Measurements from ENCODE around the gene TTC32.

DNA sequence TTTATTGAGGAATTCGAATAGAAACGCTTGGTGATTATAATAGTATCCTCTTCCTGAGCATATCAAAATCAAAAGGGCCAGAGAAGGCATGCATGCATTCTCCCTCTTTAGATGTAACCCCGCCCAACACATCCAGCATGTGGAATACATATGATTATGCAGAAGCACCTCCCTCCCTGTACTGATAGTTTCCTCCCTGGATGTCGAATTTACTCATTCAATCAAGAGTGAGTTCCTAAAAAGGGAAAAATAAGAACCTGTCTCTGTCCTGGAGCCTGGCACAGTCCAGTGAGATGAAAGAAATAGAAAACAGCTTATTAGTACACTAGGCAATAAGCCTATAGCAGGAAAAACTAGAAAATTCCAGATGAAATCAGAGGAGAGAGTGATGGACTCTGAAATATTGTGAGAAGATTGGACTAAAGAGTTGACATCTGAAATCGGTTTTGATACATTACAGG lies 262.8 kb downstream of the RDH14 start:
- RRBS = no CpG with 5 or more reads among the region's 5 CpGs
CAGE:
- cytosol, long polyA plus RNA = no peak
- long polyA plus RNA = no peak
- nucleus, long polyA plus RNA = no peak

- RRBS = no CpG with 5 or more reads among the region's 1 CpG
CAGE:
- cytosol, long polyA plus RNA = no peak
- long polyA plus RNA = no peak
- nucleus, long polyA plus RNA = no peak
Observed at GRCh38 chr2:18559606-18559676, 1.0 kb downstream of the RDH14 start.

DNA sequence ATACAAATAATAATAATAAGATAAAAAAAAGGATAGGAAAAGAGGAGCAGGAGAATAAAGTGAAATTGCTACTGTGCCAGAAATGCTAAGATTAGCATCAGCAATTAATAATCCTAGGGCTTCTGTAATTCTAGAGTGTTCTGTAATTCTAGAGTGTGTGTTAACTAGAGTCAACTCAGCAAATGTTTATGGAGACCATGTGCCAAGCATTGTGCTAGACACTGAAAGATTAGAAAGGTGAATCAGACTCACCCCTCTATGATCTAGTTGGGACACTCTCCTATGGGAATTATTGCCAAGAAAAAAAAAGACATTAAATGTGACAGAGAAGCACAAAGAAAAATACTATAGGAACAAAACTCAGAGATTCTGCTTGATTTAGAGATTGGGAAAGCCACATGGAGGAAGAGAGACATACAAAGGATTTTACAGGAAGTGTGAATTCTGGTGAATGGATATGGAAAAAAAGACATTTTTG lies 61.3 kb upstream of the NT5C1B start:
CAGE:
- cytosol, long polyA plus RNA = no peak
- long polyA plus RNA = no peak
- nucleus, long polyA plus RNA = no peak

- RRBS = no CpG with 5 or more reads among the region's 4 CpGs
CAGE:
- cytosol, long polyA plus RNA = no peak
- long polyA plus RNA = no peak
- nucleus, long polyA plus RNA = no peak
Observed at GRCh38 chr2:18932850-18933242, 343.5 kb upstream of the NT5C1B start.

DNA sequence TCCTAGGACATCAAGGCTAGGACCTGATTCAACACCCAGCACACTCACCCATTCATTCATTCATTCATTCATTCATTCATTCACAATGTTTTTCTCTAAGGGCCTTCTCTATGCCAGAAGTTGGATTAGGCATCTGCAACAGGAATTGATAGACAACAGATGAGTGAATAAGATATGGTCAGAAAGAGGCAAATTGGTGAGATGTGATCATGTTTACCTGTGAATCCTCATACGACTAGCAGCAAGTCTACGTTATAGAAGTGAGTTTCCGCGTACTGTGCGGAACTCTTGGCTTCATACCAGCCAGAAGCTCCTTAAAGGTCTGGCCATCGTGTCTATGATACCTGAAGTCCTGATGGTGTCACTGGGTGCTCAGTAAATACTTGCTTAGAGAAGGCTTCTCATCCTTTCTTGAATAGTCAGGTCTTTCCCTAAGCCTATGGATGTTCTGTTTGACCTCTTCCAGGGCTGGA lies 126.6 kb downstream of the OSR1 start:
- RRBS = no CpG with 5 or more reads among the region's 6 CpGs
CAGE:
- cytosol, long polyA plus RNA = no peak
- long polyA plus RNA = no peak
- nucleus, long polyA plus RNA = no peak

DNA sequence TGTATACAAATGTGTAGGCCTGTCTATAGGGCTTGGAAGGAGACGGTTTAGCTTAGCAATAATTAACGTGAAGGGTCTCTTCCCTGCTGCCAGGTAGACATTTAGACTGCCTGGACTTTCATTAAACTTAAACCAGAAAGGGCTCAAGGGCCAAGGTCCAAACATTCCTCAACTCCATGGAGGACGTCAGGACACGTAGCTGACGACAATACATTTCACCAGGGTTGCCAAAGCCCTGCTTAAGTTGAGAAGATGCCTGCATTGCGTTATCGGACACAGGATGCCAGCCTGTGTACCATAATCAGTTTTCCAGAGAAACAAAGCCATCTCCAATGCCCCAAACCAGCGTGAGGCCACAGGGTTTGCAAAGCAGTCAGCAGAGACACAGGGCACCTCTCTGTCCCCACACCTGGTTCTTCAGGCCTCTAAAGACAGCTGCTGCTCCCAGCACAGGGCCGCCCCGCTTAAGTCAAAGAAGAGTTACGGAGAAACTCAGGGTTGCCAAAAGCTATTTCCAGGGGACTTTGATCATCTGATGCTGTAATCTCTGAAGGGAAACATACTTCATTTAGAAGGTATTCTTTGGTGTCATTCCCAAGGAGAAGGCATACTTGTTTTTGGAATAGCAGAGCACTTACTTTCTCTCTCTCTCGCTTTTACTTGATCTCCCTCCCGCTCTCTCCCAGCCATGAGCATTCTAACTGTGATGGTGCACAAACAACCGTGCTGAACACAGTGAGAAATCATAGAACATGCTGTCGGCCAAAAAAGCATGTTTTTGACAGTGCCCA lies 46.1 kb downstream of the TTC32 start:
- RRBS = no CpG with 5 or more reads among the region's 15 CpGs
CAGE:
- cytosol, long polyA plus RNA = no peak
- long polyA plus RNA = no peak
- nucleus, long polyA plus RNA = no peak

DNA sequence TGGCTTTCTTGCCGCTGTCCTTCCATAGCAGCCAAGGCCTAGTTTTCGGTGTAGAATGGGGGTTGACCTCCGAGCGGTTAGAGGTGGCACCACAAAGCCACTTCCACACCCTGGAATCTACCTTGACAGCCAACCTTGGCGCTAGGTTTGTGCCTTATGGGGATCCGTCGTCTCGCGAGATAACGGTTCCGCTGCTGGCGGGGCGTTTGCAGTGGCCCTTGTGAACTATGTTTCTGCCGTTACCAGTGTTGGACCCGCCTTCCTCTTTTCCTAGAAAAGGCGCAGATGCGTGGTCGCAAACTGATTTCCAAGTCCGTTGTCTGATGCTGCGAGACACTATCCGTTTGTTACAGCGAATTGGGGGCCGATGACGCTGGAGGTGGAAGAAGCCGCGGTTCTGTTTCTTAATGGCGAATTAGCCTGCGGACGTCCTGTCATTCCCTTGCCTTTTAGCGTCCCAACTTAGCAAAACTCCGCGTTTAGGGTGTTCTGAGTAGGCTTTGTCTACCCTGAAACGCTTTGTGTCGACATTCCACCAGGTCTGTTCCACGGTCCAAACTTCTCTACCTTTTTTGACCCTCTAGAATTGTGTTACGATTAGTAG lies at the start of gene TTC32:
TTC32 (minus strand) TSS at position 155 of the 604 bp plus-strand sequence.
- RRBS = no CpG with 5 or more reads among the region's 36 CpGs
CAGE:
- cytosol, long polyA plus RNA = no peak
- long polyA plus RNA = no peak
- nucleus, long polyA plus RNA = no peak

GRCh38 chr2:20013164-20013527 lies 678 bp upstream of the MATN3 start:
- RRBS = 42% methylated on average over 3 of the region's 8 CpGs
CAGE:
- cytosol, long polyA plus RNA = no peak
- long polyA plus RNA = no peak
- nucleus, long polyA plus RNA = no peak

GRCh38 chr2:20041910-20042369 lies 9.5 kb downstream of the LAPTM4A start:
- RRBS = no CpG with 5 or more reads among the region's 2 CpGs
CAGE:
- cytosol, long polyA plus RNA = no peak
- long polyA plus RNA = no peak
- nucleus, long polyA plus RNA = no peak

DNA sequence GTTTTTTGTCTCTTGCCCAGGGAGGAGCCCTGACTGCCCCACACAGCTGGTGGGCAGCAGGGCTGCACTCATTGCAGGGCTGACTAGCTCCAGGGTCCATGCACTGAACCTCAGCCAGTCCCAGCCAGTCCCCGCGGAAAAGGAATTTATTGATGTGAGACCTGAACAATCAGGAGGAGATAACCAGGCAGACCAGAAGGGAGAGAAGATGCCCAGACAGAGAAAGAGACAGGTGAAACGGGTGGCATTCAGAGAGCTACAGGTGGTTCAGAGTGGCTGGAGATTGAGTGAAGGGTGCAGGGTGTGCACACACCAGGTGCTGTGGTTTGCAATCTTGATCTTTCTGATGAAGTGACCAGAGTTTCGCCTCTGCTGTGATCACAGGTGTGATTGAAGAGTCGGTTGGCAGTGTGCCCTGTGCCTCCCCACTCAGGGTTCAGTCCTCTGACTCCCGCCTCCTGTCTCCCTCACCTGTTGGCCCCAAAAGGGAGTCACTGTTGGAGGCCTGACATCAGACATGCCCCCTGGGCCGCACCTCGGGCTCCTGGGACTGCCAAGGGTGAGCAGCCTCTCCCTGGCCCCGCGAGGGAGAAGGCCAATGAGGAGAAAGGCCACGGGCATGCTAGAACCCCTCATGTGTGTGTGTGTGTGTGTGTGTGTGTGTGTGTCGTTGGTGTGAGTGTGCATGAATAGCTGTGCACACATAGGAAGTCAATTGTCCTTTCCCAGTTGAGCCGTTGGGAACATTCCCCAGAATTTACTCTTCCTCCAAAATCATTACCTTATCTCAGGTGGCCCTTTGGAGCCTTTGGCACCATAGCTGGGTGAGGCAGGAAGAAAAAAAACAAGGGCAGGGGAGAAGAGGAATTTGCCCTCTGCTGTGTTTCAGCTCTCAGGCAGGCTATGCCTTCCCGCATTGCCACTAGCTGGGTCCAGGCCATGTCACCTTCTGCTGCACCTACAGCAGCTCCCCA lies 77.9 kb upstream of the LAPTM4A start:
- RRBS = no CpG with 5 or more reads among the region's 14 CpGs
CAGE:
- cytosol, long polyA plus RNA = no peak
- long polyA plus RNA = no peak
- nucleus, long polyA plus RNA = no peak

DNA sequence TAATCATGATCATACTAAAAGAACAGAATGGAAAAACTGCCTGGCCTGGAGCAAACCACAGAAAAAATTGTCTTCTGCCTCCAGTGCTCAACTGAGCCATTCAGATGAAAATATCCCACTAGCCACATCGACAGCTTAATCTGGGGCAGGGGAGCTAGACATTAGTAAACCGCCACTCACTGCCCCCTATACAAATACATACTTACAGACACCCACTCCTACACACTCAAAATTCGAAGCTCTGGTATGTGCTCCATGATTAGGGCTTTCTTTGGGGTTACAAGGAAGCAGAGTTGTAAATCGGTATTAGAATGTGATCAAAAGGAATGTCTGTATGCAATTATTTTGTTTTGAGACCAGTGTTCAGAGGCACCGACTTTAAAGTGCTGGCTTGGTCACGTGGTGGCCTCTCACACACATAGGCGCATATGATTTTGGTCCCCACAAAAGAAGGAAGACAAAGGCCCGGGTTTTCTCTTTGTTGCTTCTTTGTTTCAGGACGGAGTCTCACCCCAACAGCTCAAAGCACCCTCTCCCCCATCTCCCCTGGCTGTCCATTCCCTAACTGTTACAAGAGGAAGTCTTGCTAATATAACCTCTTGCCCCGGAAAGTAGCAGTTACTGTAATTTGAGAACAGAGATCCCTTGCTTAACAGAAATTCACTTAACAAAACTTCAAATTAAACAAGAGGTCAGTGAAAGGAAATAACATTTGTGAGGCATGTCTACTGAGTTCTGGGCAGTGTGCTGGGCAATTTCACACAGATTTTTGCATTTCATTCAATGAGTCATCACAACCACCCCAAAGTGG lies 76.1 kb downstream of the SDC1 start:
- RRBS = no CpG with 5 or more reads among the region's 10 CpGs
CAGE:
- cytosol, long polyA plus RNA = no peak
- long polyA plus RNA = no peak
- nucleus, long polyA plus RNA = no peak

DNA sequence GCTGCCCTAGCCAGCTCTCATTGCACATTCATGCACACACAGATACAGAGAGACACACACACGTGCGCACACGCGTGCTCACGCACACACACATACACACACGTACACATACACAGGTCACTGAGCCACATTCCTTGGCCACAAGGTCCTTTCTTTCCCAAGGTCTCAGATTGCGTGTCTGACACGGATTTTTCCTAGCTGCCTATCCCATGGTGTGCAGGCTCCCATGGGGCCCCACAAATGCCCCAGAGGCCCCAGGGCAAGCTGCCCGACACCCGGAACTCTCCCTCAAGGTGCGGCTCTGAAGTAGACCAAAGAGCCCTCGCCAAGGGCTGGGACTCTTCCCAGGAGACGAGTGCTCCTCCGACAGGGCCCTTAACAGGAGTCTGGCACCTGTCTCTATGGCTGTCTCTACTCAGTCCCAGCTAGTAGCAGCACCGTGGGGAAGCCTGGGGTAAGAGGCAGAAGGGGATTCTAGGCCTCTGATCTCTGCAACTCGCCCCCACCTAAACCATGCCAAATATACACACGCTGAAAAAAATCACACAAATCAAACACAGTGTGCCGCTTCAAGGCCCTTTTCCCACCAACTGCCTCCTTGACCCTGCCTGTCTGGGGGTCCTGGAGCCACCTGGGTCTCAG lies 46.6 kb downstream of the SDC1 start:
- RRBS = no CpG with 5 or more reads among the region's 18 CpGs
CAGE:
- cytosol, long polyA plus RNA = no peak
- long polyA plus RNA = no peak
- nucleus, long polyA plus RNA = no peak

DNA sequence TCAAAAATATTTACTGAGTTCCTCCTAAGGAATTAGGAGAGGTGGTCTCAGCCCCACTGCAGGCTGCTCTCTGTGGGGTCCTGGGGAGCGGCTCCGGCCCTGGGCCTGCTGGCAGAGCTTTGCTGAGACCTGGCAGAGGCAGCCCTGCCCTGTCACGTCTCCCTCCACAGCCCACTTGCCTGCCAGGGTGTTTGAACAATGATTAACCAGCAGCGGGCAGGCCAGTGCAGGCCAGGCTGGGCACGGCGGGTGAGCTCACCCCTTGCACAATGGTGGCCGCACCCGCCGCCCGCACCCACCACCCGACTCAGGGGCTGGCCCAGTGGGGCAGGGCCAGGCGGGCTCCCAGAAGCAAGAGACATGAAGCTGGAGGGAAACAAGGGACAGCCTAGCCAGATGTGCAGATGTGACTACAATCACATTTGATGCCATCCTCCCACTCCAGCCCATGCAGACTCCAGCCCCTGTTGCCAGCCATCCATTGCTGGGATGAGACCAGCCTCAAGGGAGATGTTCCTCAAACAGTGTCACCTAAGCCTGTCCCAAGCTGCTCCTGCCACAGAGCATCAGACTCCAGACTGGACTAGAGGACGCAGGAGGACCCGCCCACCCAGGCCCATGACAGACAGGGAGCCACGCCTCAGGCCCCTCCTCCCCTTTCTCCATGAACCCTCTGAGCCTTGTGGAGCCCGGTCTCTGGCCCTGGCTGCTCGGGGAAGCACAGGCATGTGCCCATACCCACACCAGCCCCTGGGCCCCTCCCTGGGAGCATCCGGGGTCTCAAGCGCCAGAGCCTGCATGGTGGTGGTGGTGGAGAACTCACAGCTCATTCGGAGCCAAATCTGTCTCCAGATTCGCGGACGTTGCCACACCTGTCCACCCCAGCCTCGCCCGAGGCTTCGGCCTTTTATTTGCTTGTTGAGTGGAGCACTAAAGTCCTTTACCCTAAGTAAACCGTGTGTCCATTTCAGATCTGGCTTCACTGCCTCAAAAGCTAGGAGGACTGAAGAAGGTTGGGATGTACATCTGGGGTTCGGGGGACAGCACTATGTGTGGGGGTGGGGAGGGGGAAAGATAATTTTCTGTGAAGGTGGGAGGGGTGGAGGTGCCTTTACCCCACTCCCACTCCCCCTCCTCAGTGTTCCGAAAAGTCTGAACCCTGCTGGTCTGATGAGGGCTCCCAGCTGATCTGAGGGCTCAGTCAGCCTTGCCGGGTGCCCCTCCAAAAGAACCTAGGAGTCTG lies 44.9 kb downstream of the SDC1 start:
- RRBS = 75% methylated on average over 4 of the region's 30 CpGs
CAGE:
- cytosol, long polyA plus RNA = no peak
- long polyA plus RNA = no peak
- nucleus, long polyA plus RNA = no peak

- RRBS = no CpG with 5 or more reads among the region's 12 CpGs
CAGE:
- cytosol, long polyA plus RNA = no peak
- long polyA plus RNA = no peak
- nucleus, long polyA plus RNA = no peak
Observed at GRCh38 chr2:20184536-20184936, 40.4 kb downstream of the SDC1 start.

GRCh38 chr2:20186198-20186842 lies 38.6 kb downstream of the SDC1 start:
- RRBS = no CpG with 5 or more reads among the region's 13 CpGs
CAGE:
- cytosol, long polyA plus RNA = no peak
- long polyA plus RNA = no peak
- nucleus, long polyA plus RNA = no peak

- RRBS = no CpG with 5 or more reads among the region's 8 CpGs
CAGE:
- cytosol, long polyA plus RNA = no peak
- long polyA plus RNA = no peak
- nucleus, long polyA plus RNA = no peak
Observed at GRCh38 chr2:20197407-20197892, 27.5 kb downstream of the SDC1 start.

DNA sequence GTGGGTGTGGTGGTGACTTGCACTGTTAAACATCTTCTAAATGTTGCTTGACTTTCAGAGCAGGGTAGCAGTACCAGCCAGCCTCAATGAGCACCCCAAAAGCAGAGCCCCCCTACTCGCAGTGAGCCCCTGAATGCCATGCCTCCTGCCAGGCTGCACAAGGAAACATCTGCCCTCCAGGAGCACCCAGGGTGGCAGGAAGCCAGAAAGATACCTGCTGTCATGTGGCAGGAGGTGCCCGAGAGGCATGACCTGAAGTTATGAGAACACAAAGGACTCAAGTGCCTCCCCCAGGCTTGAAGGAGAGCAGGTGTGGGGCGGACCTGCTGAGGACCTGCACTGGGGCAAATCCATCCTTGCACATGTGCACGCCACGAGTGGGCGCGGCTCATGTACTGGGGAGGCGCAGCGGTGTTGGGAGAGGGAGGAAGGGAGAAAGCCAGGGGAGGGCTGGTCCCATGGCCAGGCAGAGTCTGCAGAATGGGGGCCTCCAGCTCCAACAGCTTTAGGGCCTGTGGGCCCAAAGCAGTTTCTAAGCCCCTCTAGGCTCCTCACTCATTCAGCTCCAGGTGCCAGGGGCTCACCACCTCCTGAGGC lies 26.9 kb downstream of the SDC1 start:
- RRBS = no CpG with 5 or more reads among the region's 9 CpGs
CAGE:
- cytosol, long polyA plus RNA = no peak
- long polyA plus RNA = no peak
- nucleus, long polyA plus RNA = no peak

GRCh38 chr2:20198490-20198820 lies 26.5 kb downstream of the SDC1 start:
- RRBS = no CpG with 5 or more reads among the region's 6 CpGs
CAGE:
- cytosol, long polyA plus RNA = no peak
- long polyA plus RNA = no peak
- nucleus, long polyA plus RNA = no peak

GRCh38 chr2:20213511-20214546 lies 11.1 kb downstream of the SDC1 start:
- RRBS = no CpG with 5 or more reads among the region's 10 CpGs
CAGE:
- cytosol, long polyA plus RNA = no peak
- long polyA plus RNA = no peak
- nucleus, long polyA plus RNA = no peak

DNA sequence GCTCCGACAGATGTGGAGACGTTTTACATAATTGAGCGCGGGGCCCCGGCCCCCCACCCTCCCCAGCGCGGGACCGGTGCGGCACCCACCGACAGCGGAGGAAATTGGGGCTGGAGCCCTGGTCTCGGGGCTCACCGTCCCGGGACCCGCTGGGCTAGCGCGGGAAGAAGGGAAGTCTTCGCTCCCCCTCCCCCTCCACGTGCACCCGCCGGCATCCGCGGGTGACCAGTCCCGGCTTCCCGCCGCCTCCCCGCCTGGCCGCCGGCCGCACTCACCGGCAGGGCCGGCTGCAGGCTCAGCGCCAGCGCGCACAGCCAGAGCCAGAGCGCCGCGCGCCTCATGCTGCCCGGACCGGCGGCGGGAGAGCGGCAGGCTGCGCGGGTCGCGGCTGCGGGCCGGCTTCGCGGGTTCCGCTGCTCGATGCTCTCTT lies 388 bp downstream of the SDC1 start:
- RRBS = under 1% methylated on average over 42 of the region's 54 CpGs
CAGE:
- cytosol, long polyA plus RNA = no peak
- long polyA plus RNA = no peak
- nucleus, long polyA plus RNA = no peak